Colon Carcinoma Metastatic in the Brain (tissue), 2 donors: Measurements from ENCODE around the genes MSH6 and FBXO11.

GRCh38 chr2:46561476-46562155 lies 19.2 kb upstream of the ATP6V1E2 start:
- PRO-cap, 2 experiments = no peak in any of the 2 experiments

GRCh38 chr2:46704558-46705426 lies 5.7 kb downstream of the SOCS5 start:
- PRO-cap, 2 experiments = no peak in any of the 2 experiments

GRCh38 chr2:46814079-46814633 lies 101.5 kb downstream of the MCFD2 start:
- PRO-cap, 2 experiments = no peak in any of the 2 experiments

DNA sequence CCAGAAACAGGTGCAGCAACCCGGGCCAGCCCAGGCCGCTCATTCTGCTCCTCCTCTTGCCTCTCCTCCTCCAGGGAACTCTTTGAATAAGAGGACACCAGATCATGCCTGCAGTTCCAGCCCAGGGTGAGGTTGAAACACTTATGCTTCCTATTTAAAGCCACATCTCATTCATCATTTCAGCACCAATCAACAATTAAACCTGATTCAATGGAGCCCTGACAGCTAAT lies 97.6 kb downstream of the MCFD2 start:
- PRO-cap, 2 experiments = no peak in any of the 2 experiments

DNA sequence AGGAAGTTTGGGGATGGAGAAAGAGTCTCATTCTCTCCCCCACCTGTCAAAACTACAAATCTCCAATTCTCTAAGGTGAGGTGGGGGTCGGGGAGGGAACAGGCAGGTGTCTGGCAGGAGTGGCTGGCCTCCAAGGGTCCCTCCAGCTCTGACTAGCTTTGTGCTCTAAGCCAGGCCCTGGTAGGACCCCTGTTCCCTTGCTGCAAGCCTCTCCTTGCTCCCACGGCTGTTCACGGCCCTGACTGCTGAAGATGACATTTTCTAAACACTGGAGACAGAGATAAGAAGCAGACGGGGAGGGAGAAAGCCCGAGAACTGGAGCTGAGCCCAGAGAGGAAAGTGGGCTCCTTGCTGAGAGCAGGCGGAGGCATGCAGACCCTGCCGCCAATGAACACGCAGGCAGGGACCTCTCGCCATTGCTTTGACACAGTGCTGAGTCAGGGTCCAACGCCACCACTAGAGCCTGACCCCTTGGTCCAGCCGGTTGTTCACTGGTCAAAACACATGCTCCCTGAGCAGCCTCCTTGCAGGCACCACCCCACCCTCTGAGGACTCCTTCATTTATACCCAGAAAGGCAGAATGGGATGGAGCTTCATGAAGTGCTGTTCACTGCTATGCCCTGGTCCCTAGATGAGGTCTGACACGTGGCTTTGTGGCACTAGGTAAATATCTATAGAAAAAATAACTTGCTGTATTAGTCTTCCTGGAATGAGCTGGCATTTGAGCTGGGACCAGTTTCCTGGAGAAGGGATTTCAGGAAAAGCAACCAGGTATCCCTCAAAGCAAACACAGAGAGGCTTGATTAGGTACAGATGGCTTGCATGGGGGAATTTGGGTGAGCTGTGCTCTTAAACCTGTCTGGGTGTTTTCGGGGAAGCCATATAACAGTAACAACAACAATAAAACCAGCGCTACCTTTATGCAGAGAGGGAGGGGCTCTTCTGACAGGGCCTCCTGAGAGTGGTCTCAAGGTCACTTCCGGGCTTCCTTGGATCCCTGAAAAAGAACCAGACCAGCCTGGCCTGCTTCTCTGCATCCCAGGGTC lies 65.7 kb downstream of the MCFD2 start:
- PRO-cap, 2 experiments = no peak in any of the 2 experiments

DNA sequence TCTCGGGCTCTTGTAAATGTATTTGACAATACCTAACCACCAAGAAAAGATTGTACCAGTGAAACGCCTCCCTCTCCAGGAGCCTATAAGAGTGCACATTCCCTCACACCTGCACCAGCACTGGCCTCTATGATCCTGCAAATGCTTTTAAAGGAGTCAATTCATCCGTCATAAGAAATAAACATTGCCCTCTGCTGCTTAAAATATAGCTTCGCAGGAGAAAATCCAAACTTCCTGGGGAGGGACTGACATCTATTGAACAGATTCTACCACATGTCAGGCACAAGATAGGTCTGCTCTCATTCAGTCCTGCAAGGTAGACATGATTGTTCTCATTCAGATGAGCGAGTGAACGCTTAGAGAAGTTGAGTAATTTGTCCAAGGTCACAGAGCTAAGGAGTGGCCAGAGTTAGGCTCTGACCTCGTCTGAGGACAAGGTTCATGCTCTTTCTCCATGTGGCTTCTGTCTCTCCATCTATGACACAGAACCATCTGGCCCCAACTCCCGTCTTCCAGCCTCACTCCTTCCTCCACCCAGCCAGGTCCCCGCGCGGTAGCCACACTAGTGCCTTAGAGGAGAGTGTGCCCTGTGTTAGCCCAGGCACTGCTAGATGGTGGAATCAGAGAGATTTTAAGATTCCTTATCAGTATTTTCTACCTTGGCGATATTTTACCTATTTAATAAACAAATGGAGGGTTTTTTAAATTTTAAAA lies 38.7 kb downstream of the MCFD2 start:
- PRO-cap, 2 experiments = no peak in any of the 2 experiments

DNA sequence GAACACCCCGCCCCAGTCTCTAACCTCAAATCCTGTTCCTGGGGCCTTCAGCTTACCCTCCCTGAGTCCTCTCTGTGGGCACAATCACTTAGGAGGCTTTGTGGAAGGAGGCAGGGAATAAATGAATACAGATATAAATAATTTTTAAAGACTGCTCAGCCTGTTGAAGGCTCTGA lies 1.2 kb downstream of the TTC7A start:
- PRO-cap, 2 experiments = no peak in any of the 2 experiments

DNA sequence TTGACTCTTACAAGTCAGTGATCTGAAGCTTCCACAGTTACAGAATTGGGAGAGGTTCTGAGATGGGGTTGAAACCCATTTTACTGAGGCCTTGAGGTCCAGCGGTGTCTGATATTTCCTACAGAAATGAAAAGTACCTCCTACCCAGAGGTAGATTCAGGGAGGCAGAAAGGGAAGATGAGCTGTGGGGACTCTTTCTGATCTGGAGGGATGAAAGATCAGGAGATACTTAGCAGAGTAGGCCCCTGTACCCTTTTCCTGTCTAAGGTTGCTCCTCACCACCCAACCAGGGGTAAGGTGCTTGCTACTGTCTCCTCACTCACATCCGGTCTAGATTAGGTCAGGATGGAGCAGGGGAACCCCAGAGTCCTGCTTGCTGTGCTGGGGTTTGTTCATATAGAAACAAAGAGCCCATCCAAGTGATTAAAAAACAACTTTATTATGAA lies 2.8 kb downstream of the TTC7A start:
- PRO-cap, 2 experiments = no peak in any of the 2 experiments

DNA sequence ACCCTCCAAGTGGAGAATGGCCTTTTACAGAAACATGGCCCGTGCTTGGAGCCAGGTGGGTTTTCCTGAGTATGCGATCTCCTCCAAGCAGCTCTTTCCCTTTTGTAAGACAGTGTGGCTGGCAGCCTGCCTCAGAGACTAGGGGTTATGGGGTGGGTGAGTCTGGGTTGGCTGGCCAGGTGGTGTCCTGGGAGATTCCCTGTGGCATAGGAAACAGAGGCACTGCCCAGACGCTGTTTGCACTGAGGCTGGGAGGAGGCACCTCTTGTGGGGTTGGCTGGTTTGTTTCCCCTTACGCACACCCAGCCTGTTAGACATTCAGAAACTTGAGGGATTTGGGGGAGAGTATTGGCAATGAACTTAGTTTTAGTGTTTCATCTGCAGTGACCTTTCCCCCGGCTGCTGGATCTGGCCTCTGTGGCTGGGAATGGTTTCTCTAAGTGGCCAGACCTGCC lies 56.9 kb downstream of the TTC7A start:
- PRO-cap, 2 experiments = no peak in any of the 2 experiments

DNA sequence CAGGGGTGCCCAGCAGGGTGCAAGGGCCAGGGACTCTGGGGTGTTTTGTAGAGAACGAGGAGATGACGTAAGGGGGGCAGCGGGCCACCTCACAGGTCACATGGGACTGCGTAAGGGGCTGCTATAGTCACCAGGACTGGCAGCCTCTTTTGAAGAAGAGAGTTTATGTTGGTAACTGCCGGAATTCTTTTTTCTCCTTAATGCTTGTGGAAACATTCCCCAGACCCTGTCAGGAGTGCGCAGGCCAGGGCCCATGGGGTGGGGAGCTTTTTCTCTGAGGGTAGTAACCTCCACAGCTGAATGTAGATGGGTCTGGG lies 86.7 kb downstream of the TTC7A start:
- PRO-cap, 2 experiments = no peak in any of the 2 experiments

DNA sequence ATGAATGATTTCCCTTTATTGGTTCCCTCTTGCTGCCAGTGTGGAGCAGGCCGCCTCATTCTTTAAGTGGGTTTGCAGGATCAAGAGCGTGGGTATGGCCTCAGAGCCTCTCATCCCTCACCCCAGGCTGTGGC lies 89.0 kb downstream of the STPG4 start:
- PRO-cap, 2 experiments = no peak in any of the 2 experiments

GRCh38 chr2:47071864-47072625 lies 83.1 kb downstream of the STPG4 start:
- PRO-cap, 2 experiments = no peak in any of the 2 experiments

DNA sequence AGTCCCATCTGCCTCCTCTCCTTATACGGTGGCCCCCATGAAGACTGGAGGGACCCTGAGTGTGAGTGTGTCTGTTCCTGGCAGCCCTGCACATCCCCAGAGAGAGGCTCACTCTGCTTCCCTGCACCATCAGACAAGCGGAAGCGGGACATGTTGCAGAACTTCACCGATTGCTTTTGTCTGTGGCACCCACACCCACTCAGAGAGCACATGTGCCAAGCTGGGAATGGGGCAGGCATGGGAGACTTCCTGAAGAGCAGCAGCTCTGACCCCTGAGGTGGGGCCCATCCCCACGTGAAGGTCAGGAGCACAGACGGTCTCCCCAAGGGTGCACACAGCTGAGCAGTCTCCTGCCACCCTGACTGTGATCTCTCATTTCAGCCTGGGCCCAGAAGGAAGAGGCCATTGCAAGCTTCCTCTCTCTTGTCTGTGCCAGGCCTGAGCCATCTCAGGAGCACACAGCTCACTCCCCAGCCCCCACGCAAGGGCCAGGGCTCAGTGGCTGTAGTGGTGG lies 75.4 kb downstream of the STPG4 start:
- PRO-cap, 2 experiments = no peak in any of the 2 experiments

GRCh38 chr2:47159724-47161064 lies 5.1 kb upstream of the STPG4 start:
- PRO-cap, 2 experiments = no peak in any of the 2 experiments

DNA sequence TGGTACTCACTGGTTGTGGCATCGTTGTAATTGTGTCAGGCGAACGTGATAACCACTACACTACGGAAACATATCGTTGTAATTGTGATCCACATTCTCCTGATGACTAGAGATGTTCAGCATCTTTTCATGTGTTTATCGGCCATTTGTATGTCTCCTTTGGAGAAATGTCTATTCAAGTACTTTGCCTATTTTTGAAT lies 88.5 kb upstream of the EPCAM start:
- PRO-cap, 2 experiments = no peak in any of the 2 experiments

DNA sequence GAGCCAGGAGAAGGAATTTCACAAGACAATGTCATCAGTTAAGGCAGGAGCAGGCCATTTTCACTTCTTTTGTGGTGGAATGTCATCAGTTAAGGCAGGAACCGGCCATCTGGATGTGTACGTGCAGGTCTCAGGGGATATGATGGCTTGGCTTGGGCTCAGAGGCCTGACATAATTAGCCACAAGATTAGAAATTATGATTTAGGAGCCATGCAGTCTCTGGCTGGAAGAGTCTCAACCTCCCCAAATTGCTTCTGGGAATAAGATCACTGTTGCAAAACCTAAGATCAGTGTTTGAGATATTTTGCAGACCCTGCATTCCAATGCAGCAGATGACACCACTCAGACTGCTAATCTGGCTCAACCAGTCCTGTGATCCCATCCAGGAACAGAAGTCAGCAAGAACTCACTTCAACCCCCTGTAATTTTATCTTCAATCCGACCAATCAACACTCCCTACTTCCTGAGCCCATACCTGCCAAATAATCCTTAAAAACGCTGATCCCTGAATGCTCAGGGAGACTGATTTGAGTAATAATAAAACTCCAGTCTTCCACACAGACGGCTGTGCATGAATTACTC lies 84.3 kb upstream of the MSH6 start:
- PRO-cap, 2 experiments = no peak in any of the 2 experiments

- PRO-cap, 2 experiments = peak in 2 of 2 experiments; most common plus-strand start chr2:47783145 (in 2); most common minus-strand start chr2:47782961 (in 2)
Observed at GRCh38 chr2:47782460-47783547, at the start of gene MSH6. MSH6 (plus strand) TSS chr2:47783145.

DNA sequence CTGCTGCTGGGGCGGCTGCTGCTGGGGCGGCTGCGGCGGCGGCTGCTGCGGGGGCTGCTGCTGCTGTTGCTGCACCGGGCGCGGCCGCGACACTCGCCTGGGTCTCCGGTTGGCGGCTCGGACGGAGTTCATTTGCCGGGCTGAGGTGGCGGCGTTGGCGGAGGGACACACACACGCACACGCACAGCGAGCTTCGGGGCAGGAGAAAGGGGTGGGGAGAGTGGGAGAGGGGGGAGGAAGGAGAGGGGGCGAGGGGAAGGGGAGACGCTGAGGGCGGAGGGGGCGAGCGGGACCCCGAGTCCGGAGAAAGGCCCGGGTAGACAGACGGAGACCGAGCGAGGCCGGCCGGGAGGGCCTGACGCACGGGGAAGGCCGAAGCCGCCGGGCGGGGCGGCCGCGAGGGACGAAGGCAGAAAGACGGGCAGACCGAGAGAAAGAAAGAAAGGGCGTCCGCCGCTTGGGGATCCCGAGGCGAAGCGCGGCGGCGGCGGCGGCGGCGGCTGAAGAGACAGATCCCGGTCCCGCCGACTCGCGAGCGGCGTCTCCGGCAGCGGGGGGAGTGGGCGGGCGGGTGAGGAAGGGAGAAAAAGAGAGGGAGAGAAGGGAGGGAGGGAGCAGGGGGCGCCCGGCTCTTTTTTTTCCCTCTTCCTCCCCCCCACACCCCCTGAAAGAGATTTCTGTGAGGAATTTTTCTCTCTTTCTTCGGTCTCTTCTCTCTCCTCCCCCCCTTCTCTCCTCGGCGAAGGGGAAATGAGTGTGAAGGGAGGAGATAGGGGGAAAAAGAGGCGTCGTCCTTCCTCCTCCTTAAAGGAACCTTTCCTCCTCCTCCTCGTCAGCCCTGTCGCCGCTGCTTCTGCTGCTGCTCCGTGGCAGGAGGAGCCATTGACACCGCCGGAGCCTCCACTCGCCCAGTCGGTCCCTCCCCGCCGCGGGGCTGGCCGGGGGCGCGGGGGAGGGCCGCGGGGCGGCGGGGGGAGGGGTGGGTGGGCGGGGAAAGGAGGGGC lies at the start of gene FBXO11:
FBXO11 (minus strand) TSS at position 910 of the 1,004 bp plus-strand sequence.
- PRO-cap, 2 experiments = peak in 2 of 2 experiments; most common plus-strand start position 323 of the sequence (in 2); most common minus-strand start position 751 of the sequence (in 2)

- PRO-cap, 2 experiments = peak in 1 of 2 experiments; most common plus-strand start chr2:48220089 (in 1)
Observed at GRCh38 chr2:48219576-48220349, 94.7 kb upstream of the FOXN2 start.

GRCh38 chr2:48443792-48444734 lies 3.5 kb downstream of the PPP1R21 start:
- PRO-cap, 2 experiments = no peak in any of the 2 experiments